Suprapubic skin (tissue), 4 donors: ENCODE results near the gene C19orf67.

DNA sequence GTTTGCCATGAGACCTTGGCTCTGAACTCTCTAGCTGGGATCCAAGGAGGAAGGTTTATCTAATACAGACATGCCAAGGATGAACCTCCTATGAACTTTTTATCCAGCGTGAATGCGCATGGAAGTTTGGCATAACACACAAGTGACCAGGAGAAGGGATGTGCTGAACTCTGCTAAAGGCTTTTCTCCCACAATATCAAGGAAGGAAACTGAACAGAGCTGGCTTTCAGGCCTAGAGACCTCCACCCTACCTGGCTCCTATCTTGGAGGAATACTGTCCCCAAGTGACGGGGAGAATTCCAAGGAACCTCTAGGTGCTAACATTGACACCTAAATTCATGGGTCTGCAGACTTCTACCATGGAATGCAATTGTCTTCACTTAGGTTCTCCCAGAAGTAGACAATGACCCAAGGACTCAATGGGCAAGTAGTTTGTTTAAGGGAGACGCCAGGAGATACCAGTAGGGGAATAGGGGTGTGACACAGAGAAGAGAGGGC, 51.2 kb upstream of the YJU2B start:
- PRO-cap, result no peak
- RAMPAGE, long total RNA, 4 experiments, result no peak in any of the 4 experiments

DNA sequence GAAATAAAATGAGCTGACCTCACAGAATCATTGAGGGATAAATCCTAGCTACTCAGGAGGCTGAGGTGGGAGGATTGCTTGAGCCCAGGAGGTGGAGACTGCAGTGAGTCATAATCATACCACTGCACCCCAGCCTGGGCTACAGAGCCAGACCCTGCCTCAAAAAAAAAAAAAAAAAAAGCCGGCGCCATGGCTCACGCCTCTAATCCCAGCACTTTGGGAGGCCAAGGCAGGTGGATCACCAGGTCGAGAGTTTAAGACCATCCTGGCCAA, 7.2 kb downstream of the YJU2B start:
- PRO-cap, result no peak
- RAMPAGE, long total RNA, 4 experiments, result no peak in any of the 4 experiments

DNA sequence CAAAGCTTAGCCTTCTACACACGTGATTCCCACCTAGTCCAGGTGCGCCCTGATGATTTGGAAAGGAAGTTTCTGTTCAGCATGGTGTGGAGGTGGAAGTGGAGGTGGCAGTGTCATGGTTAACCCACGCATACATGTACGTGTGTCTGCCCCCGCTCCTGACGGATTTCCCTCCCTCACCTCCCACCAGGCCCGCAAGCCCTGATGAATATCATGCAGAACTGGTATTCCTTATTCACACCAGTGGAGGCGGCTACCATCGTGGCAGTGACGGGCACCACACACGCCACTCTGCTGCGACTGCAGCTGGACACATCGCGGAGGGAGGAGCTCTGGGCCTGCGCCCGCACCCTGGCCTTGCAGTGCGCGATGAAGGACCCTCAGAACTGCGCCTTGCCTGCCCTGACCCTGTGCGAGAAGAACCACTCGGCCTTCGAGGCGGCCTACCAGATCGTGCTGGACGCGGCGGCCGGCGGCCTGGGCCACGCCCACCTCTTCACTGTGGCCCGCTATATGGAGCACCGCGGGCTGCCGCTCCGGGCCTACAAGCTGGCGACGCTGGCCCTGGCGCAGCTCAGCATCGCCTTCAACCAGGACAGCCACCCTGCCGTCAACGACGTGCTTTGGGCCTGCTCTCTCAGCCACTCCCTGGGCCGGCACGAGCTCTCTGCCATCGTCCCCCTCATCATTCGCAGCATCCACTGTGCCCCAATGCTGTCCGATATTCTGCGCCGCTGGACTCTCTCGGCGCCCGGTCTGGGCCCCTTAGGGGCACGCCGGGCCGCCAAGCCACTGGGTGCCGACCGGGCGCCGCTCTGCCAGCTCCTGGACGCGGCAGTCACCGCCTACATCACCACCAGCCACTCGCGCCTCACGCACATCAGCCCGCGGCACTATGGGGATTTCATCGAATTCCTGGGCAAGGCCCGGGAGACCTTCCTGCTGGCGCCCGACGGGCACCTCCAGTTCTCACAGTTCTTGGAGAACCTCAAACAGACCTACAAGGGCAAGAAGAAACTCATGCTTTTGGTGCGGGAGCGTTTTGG, 35.1 kb downstream of the ZSWIM4 start:
- PRO-cap, result no peak
- RAMPAGE, long total RNA, 4 experiments, result no peak in any of the 4 experiments

GRCh38 chr19:13846567-13847641, 30.0 kb upstream of the NANOS3 start:
- PRO-cap, result bidirectional peak, plus-strand start at chr19:13846872, minus-strand start at chr19:13846611; bidirectional peak, plus-strand start at chr19:13847430, minus-strand start at chr19:13847076; bidirectional peak, plus-strand start at chr19:13847580, minus-strand start at chr19:13847540
- RAMPAGE, long total RNA, 4 experiments, result no peak in any of the 4 experiments

DNA sequence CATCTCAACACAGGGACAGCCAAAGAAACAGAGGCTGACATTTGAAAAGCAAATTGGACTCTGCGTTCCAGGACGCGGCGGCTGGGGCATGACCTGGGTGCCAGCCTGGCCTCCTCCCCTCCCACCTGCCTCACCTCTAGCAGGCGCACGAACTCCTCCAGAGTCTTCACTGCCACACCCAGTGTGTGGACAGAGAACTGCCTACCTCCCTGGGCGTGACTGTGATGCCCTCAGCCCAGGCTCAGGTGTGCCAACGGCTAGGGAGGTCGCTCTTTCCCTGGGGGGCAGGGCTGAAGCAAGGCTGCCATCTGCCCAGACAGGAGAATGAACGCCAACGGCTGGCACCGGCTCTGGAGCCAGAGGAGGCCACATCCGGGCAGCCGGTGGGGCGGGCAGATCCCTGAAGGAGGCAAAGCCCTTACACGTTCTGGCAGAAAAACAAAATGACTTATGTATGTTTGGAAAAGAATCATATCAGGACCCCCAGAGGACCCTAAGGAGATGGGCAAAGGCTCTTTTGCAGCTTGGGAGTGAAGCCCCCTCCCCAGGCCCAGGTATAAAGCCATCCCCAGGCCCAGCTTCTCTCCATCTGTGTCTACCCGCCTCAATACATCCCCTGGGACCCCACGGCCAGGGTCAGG, 11.4 kb downstream of the NANOS3 start:
- PRO-cap, result bidirectional peak, plus-strand start at position 312 of the sequence, minus-strand start at position 138 of the sequence
- RAMPAGE, long total RNA, 4 experiments, result no peak in any of the 4 experiments

DNA sequence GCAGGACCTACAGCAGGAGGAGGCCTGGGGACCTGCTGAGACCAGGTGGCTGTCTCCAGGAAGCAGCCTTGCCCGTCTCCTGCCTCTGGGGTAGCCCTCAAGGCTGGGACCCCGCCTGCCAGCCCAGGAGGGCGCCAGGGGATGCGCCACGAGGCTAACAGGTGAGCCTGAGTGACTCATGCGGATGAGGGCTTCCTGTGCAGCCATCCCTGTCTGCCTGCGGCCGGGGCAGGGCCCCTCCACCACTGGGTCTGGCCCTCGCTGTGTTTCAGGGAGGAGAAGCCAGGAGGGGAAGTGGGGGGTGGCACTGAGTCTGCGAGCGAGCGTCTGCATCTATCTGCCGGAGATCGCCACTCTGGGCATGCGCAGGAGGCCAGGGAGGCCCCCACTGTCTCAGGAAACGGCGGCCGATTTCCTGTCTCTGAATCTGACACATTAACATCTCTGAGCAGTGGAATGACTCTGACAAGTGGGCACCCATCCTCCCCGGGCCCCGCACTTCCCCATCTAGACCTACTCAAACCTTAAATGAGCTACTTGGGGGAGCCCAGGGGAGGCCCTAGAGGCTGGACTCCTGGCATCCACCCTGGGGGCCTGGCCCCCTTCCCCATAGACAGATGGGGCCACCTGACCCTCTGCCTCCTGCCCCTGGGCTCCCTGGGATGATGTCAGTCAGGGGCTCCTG, 19.7 kb downstream of the RFX1 start:
- PRO-cap, result no peak
- RAMPAGE, long total RNA, 4 experiments, result no peak in any of the 4 experiments

DNA sequence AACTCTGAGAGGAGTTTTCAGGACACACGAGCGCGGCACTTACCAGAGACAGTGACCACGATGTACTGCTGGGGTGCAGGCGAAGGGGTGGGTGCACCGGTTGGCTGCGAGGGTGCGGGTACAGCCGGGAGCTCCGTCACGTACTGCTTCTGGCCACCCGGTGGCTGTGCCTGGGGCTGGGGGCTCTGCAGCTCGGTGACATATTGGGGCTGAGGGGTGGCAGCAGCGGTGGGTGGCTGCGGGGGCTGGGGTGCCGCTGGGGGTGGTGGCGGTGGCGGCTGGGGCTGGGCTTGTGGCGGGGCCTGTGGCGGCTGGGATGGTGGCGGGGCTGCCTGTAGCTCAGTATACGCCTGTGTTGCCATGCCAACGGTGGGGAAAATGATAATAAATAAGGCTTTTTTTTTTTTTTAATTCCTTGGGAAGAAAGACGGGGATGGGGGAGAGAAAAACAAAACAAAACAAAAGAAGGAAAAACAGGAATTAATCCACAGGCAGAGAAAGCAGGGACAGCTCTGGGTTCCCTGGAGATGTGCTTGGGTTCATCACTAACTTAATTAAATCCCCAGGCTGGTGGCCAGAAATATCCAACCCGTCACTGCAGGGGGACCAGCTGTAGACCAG, 12.5 kb downstream of the RFX1 start:
- PRO-cap, result no peak
- RAMPAGE, long total RNA, 4 experiments, result no peak in any of the 4 experiments

- PRO-cap, result no peak
- RAMPAGE, long total RNA, 4 experiments, result no peak in any of the 4 experiments
These were observed 8.9 kb downstream of the RFX1 start for GRCh38 chr19:13997027-13997842.

DNA sequence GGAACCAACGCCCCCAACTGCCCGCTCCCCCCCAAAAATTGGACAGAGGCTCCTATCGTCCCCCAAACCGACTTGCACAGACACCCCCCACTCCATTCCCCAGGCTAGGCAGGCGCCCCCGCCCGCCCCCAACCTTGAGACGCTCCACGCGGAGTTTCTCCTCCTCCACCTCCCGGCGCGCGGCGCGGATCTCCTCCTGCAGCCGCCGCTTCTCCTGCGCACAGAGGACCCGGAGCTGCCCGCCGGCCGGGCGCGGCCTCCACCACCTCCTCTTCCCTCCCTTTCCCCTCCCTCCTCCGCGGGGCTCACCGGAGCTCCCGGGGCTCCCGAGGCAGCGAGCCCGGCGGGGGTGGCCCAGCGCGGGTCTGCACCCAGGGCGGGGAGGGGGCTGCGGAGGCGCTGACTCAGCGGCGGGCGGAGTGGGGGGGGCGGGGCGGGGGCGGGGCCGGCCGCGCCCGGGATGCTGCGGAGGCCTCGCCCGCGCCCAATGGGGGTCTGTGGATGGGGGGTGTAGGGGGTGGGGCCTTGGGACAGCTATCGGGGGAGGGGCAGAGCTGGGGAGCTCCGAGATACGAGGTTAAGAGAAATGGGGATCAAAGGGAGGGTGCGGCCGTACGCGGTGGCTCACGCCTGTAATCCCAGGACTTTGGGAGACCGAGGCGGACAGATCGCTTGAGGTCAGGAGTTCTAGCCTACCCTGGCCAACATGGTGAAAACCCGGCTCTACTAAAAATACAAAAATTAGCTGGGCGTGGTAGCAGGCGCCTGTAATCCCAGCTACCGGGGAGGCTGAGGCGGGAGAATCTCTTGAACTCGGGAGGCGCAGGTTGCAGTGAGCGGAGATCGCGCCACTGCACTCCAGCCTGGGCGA, 4.4 kb downstream of the PALM3 start:
- PRO-cap, result no peak
- RAMPAGE, long total RNA, 4 experiments, result no peak in any of the 4 experiments

DNA sequence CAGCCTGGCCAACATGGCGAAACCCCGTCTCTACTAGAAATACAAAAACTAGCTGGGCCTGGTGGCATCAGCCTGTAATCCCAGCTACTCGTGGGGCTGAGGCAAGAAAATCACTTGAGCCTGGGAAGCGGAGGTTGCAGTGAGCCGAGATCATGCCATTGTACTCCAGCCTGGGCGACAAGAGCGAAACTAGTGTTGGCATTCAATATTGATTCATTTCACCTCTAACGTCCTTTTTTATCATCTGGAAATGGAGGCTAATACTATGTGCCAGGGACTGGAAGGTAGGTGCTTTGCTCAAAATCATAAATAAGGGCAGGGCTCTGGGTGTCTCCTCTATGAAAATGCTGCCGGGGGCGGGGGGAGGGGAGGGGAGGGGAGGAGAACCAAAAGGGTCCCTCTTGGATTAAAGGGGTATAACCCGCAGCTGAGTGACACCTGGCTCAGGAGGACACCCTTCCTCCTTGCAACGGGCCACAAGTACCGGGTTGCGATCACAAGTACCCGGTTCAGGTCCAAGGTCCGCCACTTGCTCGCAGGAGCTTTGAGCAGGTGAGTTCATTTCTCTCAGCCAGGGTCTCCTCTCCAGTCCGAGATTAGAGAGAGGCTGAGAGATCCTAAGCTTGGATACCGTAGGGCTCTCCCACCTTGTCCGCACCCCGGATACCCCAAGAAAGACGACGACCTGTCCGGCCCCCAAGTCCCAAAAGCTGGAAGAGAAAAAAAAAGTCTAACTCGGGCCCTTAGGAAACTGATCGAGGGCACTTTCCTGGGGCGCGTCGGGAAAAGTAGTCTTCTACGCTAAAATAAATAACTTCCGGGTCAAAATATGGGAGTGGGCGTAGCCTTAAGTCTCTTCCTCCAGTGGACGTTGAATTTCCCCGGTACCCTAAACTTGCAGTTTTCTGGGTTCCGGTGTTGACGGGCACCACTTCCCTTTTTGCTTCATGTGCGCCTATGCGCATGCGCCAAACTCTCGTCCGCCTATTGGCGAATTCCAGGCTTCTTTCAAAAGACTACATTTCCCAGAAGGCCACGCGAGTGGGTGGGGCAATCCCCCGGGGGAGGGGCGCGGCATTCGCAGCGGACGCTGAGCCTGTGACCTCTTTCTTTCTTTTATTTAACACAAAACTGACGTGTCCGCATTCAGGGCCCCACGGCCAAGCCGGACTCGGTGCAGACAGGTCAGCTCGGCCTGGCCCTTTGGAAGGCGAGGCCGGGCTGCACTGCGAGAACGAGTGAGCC, 4.6 kb downstream of the C19orf67 start:
- PRO-cap, result bidirectional peak, plus-strand start at position 1,157 of the sequence, minus-strand start at position 783 of the sequence
- RAMPAGE, long total RNA, 4 experiments, result no peak in any of the 4 experiments

DNA sequence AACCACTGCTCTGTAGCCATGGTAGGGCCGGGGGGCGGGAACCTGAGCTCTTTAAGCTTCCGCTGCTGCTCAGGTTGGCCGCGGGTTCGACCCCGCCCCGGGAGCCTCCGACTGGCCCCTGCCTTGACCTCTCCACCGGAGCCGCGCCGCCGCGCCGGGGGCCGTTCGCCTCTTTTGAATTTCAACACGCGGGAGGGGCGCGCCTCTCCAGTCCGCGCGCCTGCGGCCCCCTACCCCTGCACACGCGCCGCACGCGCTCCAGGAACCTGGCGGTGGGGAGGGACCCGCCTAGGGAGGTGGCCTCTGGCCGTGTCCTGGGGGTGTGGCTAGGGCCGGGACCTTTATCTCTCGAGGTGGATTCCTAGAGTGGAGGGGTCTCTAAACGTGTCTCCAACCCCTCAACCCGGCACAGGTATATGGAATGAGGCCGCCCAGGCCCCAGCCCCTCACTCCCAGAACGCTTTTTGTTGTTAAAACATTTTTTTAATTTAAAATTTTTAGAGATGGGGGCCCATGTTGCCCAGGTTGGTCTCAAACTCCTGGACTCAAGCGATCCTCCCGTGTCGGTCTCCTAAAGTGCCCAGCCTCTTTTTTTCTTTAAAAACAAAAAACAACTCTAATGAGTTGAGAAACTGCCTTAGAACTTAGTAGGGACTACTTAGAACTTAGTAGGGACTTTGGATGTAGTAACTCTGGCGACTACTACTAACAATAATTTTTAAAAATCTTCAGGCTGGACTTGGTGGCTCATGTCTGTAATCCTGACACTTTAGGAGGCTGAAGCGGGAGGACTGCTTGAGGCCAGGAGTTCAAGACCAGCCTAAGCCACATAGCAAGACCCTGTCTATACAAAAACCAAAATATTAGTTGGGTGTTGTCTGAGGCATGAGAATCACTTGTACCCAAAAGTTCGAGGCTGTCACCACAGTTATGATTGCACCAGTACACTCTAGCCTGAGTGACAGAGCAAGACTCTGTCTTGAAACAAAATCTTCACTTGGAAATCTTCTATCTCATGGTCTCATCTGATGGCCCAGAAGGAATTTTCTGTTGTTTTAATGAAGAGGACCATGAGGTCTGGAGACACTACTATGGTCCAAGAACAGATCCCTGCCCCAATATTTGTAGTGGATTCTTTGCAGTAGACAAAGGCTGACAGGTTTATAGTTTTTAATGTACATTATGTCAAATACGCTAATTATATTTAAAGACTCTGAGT, at the start of gene C19orf67:
TSS of gene C19orf67 (minus strand) at position 176 of the 1,219 bp plus-strand sequence.
- PRO-cap, result no peak
- RAMPAGE, long total RNA, 4 experiments, result no peak in any of the 4 experiments

GRCh38 chr19:14088938-14089725, 3.5 kb upstream of the C19orf67 start:
- PRO-cap, result no peak
- RAMPAGE, long total RNA, 4 experiments, result no peak in any of the 4 experiments

DNA sequence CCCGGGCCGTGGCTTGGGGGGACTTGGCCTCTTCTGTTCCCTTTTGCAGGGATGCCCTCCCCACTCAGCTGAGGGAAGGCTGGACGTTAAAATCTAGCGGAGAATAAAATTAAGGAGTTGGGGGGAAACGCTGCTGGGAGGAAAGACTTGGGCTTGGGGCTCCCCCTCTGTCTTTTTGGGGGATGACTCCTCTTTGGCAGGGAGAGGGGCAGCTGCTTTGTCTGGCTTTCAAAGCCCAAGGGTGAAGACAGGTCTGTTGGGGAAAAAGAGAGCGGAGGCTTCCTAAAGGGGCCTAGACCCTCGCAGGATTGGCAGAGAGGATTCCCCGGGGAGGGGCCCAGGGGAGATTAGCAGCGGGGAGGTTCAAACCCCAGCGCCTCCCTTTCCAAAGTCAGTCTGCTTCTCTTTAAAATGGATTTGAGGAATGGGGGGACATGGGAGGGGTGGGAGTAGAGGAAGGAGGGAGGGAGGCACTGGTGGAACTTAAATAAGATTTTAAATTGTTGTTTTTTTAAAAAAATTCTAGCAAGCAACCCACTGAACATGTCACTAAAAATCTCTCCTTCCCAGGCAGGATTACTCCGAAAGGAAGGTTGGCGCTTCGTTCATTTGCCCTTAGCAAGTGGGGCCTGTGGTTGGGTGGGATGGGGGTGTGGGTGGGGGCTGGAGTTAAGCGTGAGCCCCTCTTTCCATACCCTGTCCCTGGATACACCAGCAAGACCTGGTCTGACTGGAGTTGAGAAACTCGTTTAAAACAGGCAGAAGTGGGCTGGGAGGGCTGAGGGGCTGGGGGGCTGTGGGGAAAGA, 6.7 kb upstream of the C19orf67 start:
- PRO-cap, result no peak
- RAMPAGE, long total RNA, 4 experiments, result no peak in any of the 4 experiments

GRCh38 chr19:14107165-14108415, 10.0 kb downstream of the PRKACA start:
- PRO-cap, result no peak
- RAMPAGE, long total RNA, 4 experiments, result no peak in any of the 4 experiments

DNA sequence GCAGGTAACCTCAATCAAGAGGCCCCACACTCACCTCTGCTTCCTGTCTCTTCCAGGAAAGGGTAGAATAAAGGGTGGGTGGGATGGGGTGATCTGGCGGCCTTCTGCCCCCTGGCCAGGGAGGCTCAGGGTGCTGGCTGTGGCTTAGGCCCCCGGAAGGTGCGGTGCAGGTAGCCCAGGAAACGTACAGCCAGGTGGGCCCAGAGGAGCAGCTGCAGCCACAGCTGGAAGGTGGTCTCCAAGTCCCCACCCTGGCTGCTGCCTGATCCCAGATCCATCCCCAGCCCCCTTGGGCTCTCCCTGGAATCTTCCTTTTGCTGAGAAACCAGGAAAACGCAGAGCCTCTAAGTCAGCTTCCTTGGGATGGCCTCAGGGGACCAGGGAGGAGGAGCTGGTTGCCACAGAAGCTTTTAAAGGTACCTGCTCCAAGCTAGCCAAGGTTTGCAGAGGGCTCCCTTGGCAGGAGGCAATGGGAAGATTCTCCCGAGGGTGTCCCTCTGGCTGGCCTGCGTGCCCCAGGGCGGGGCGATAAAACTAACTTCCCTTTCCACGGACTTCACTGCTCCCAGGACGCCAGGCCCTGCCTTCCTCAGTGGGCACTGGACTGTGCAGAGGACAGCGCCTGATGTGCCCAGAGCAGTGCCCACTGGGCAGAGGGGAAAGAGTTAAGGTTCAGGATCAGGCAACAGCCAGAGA, 5.2 kb downstream of the PRKACA start:
- PRO-cap, result no peak
- RAMPAGE, long total RNA, 4 experiments, result start-site peak on the minus strand in 1 of 4 experiments, centred at position 478 of the sequence, 5 reads per replicate

GRCh38 chr19:14116084-14116717, 1.4 kb downstream of the PRKACA start:
- PRO-cap, result no peak
- RAMPAGE, long total RNA, 4 experiments, result start-site peak on the minus strand in 1 of 4 experiments, at chr19:14115747-14116595 at its widest, 5 reads per replicate

GRCh38 chr19:14116718-14117437, 684 bp downstream of the PRKACA start:
- PRO-cap, result no peak
- RAMPAGE, long total RNA, 4 experiments, result no peak in any of the 4 experiments

DNA sequence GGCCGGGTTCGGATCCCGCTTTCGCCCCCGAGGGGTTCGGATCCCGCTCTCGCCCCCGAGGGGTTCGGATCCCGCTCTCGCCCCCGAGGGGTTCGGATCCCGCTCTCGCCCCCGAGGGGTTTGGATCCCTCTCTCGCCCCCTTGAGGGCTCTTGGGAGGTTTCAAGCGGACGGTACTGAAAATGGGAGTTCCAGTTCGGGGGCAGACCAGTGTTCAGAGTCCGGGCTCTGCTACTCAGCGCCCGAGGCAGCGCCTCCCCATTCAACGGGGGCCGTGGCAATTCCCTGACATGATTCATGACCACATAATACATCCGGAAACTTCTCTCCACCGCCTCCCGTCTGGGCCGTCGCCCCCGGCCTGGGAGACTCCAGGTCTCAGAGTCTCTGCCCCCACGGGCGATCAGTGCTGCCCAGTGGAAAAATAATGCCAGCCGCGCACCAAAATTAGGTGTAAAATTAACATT, 995 bp upstream of the ASF1B start:
- PRO-cap, result no peak
- RAMPAGE, long total RNA, 4 experiments, result no peak in any of the 4 experiments

DNA sequence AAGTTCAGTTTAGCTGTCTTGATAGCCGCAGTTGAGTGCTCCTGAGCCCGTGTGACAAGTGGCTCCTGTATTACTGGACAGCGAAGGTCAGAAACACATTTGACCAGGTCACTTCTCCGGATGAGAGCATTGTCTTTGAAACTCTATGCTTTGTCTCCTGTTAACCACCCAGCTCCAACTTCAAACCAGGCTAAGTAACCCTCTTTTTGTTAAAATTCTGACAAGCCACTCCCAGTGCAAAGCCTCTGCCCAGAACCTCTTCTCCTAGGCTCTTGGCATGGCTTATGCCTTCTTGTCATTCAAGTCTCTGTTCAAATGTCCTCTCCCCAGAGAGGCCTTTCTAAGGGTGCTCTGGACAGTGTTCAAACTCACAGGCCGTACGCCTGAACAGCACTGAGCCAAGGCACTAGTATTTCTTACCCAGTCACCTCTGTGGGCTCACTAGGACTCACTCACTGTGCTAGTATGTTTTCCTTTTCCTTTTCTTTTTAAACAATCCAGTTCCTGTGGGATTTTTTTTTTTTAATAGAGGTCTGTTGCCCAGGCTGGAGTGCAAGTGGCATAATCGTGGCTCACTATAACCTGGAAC, 2.1 kb upstream of the ASF1B start:
- PRO-cap, result no peak
- RAMPAGE, long total RNA, 4 experiments, result no peak in any of the 4 experiments

- PRO-cap, result no peak
- RAMPAGE, long total RNA, 4 experiments, result no peak in any of the 4 experiments
These were observed 30.7 kb upstream of the ASF1B start for GRCh38 chr19:14167110-14167436.